Neural crest cell (in vitro differentiated cells): ENCODE measurements around a stretch of chr13.

DNA sequence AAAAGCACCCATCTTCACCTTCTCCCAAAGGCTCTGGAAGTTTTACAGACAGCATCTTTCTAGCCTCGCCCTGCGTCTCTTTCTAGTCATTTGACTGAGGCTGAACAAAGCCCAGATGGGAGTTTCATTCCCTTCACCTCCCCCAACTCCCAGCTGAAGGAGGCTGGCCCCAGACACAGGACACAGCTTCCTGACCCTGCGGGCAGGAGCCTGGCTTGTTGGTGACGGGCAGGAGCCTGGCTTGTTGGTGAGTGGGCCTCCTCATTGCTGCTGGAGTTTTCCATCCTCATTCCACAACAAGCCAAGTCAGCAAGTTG lies 74.8 kb downstream of the ALOX5AP start:
- PRO-cap: unidirectional peak, minus-strand start at position 99 of the sequence

- PRO-cap: no peak
These were observed 37.3 kb upstream of the MEDAG start for GRCh38 chr13:30868756-30869220.

GRCh38 chr13:30869951-30871152 lies 35.7 kb upstream of the MEDAG start:
- PRO-cap: no peak

GRCh38 chr13:31201051-31201318 lies 1.2 kb downstream of the B3GLCT start:
- PRO-cap: no peak

DNA sequence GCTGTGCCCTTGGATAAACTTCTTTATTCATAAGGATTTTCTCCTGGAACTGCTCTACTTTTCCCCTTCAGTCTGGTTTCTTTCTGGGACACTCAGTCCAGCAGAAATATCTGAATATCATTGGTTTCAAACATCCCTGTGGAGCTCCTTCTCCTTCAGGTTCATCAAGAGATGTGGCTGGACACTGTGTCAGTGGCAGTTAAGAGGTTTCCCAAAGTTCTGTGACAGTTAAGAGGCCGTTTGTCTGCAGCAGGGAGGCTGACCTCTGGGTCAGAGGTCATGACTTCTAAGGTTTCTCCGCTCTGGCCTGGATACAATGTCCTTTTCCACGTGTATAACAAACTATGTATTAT lies 174.8 kb downstream of the B3GLCT start:
- PRO-cap: no peak

GRCh38 chr13:31898284-31898938 lies 133.2 kb upstream of the FRY start:
- PRO-cap: no peak

GRCh38 chr13:32150312-32150599 lies 118.7 kb downstream of the FRY start:
- PRO-cap: no peak

DNA sequence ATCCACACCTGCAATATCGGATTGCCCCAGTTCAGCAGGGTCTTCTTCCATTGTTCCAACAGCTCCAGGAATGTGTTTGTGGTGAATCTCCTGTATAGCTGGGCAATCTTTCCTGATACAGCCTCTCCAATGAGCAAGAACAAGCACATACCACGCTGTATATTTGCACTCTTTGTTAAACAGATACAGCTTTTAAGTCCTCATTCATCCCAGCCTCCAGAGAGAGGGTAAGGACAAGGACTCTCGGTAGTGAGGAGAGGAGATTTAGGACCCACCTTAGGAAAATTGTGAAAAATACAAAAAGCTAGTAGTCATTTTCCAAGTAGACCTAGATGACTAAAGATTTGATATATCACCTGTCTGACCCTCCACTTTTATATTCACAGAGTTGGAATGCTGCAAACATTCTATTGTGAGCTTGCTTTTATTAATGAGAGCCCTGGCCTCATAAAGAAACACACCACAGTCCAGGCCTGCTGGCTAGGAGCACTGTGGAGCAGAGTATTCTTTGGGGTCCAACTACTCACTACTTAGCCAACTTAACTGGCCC lies 5.3 kb downstream of the N4BP2L1 start:
- PRO-cap: no peak

- PRO-cap: no peak
These were observed 12.2 kb downstream of the N4BP2L2 start for GRCh38 chr13:32526033-32527172.

- PRO-cap: no peak
These were observed 46.1 kb downstream of the PDS5B start for GRCh38 chr13:32632343-32632793.

GRCh38 chr13:32769994-32770656 lies 183.9 kb downstream of the PDS5B start:
- PRO-cap: no peak

DNA sequence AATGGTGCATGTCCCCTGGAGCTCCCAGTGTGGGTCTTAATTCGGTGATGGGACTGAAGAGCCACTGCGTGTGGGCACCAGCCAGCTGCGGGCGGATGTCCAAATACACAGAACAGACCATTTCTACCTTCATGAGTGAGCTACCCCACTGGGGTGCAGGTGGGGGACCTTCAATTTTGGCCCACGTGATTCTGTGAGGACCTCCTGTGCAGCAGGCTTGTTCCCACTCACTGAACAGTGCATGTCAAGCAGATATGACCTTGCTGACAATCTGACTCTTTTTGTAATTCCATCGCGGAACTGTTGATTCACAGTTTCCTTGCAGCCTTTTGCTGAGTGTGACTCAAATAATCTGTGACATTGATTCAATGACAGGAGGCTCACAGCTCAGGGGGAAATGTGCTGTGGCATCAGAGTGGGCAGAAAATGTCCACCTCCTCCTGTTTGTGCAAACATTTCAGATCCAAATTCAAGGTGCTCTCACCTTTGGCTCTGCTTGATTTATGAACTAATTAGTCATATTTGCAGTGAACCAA lies 170.2 kb upstream of the KL start:
- PRO-cap: no peak

- PRO-cap: no peak
These were observed 96.4 kb downstream of the KL start for GRCh38 chr13:33112449-33113186.

DNA sequence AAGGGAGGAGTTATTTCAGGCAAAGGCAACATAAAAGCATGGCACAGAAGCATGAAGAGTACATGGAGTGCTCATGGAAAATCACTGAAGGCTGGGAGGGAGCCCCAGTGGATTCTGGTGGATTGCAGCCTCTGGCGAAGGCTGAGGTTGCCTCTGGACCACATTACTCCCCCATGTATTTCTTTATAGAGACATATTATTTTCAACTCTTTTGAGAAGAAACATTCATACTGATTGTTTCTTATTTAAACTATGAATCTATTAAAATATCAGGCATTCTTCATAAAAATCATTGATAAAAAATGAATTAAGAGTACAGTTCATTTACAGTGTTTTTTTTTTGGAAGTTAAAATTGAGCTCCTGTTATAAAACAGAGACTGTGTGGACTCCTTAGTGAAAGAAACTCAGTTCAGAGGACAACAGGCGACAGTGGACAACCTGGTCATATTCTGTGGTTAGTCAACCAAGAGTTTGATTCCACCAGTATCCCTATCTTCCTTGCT lies 57.4 kb downstream of the STARD13 start:
- PRO-cap: no peak

GRCh38 chr13:33230274-33231087 lies 55.1 kb downstream of the STARD13 start:
- PRO-cap: no peak

GRCh38 chr13:33270884-33271566 lies 14.5 kb downstream of the STARD13 start:
- PRO-cap: no peak

GRCh38 chr13:33537640-33538423 lies 252.3 kb upstream of the STARD13 start:
- PRO-cap: no peak

GRCh38 chr13:33610691-33611807 lies 206.9 kb upstream of the RFC3 start:
- PRO-cap: bidirectional peak, plus-strand start at chr13:33611185, minus-strand start at chr13:33611249

GRCh38 chr13:34161852-34163076 lies 344.3 kb downstream of the RFC3 start:
- PRO-cap: no peak

GRCh38 chr13:34942597-34943554 lies 806 bp downstream of the NBEA start:
- PRO-cap: no peak